Mucosa of descending colon (tissue), 1 donor: ENCODE results near the gene APOC3.

- PRO-cap: no peak
Measured at GRCh38 chr11:114064991-114065699, 5.6 kb downstream of the ZBTB16 start.

DNA sequence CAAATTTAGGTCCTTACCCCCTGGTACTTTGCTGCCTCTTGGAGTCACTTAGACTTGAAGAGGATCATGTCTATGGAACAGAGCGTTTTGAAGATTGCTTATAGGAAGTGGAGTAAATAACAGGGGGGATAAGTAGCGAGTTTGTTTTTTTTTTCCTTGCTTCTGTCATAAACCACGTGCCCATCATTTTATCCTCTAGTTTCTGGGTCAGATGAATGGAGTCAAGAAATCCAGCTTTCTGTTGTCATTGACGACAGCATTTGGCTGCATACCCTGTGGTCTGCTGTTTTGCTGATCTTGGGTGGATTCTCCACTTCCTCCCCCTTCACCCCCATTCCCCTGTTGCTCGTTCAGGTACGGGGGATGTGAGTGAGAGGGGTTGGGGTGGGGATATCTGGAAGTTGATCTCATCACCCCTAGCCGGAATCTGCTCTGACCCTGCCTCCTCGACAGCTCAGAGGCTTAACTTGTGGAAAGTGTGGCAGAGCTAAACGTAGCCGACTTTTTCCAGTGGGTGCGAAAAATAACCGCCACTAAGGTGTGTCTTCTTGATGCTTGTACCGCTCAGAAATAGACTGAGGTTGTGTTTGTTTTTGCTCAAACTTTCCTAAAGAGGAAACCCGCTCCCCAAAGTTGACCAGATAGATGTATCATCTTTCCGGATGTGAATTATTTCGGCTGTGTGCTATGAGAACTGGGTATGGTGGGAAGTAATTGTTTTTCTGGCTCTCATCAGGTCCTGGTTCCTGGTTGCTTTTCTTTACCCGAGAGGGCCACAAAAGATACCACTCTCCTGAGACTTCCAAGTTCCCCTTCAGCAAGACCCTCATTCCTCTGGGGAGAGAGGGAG, 6.5 kb downstream of the ZBTB16 start:
- PRO-cap: no peak

- PRO-cap: no peak
Measured at GRCh38 chr11:114088867-114089342, 29.4 kb downstream of the ZBTB16 start.

DNA sequence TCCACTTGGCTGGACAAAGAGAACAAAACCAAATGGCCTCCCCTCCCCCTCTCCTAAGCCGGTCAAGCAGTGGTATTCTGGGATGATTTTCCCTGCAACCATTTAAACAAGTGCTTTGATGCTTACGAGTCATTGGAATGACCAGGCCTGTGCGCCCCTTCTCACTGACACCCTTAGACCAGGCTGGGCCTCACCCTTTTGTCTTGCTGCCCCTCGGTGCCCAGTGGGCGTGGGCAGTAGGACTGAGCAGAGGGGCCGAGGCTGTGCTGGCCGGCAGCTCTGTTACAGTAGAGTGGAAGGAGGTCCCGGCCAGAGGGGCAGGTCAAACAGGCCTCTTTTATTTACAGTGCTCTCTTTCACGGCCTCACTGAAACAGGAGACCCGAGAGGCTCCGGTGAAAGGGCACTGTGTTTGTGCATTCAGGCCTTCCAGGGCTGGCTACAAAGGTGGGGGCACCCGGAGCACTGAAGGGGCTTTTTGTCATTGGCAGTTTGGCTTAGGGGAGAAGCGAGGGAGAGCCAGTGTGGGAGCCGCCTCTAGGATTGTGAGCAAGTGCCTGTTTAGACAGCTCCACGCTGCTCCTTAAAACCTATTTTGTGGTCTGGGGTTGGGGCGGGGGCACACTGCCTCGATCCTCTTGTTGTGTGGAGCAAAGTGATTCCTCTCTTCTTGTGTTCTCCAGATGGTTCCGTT, 32.4 kb downstream of the ZBTB16 start:
- PRO-cap: no peak

DNA sequence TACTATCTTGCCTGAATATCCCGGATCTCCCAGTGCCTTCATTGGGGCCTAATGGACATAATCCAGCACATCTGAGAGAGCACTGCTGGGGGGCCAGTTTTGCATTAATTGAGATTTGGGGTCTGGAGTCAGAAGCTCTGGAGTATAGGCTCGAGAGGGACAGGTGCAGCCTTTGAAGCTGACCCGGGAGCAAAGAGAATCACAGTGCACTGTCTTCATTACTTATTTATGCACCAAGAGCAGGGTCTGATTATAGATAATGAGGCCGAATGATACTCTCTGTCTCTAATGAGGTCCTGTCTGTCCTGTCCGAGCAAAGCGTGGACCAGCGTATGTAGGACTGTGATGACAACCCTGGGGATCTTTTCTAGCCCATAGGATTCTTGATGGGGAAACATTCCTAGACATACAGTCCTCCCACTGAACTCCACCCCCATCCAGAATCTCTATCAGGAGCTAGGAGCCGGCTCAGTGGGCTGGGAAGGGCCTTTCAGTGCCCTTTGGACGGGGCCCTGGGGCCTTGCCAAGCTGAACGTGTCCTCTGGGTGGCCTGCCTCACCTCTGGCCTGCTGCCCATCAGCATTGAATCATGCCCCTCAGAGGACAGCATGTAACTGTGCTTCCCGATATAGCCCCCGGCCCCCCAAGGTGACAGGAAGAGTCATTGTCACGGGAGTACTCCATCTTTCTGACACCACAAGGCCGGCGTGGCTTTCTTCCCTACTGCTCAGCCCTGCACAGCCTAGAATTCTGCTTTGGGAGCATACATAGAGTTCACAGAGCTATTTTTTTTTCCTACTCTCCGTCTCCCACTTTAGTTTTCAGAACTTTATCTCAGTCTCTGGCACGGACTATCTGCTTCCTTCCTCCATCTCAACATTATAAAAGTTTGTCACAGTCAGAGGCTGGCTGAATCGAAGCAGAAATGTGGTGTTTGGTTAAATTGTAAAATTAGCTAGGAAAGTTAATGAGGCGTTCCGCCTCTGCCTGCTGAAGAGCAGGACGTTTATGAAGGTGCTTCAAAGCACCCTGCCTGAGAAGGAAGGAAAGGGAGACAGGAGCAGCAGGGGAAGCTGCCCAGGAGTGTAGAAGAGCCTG, 111.8 kb downstream of the ZBTB16 start:
- PRO-cap: no peak

DNA sequence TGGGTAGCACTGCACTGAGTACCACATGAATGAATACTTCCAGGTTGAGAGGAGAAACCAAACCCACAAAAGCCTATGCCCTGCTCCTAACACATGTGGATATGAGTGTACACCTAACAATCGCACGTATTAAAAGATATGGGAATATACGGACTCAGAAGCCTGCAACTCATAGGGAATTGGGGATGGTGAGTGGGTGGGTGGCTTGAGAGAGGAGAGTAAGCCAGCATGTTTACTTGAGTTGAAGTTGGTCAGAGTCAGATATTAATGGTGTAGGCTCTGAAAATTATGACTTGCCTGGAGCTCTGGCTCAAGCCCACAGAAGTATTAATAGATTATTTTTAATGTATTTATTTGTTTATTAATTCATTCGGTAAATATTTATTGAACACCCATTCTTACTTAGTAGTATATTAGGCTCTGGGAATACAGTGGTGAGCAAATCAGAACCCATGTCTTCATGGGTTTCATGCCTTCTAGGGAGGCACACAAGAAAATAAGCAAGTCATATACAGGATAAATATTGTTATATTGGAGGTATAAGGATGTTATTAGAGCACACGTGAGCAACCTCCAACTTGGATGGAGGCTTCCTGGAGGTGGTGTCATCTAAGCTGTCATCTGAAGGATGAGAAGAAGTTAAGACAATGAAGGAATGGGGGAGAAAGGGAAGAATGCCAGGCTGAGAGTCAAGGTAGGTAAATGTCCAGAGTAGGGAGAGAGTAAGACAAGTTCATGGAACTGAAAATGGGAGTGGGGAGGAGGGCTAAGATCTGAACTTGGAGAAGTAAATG, 72.8 kb upstream of the NNMT start:
- PRO-cap: no peak

DNA sequence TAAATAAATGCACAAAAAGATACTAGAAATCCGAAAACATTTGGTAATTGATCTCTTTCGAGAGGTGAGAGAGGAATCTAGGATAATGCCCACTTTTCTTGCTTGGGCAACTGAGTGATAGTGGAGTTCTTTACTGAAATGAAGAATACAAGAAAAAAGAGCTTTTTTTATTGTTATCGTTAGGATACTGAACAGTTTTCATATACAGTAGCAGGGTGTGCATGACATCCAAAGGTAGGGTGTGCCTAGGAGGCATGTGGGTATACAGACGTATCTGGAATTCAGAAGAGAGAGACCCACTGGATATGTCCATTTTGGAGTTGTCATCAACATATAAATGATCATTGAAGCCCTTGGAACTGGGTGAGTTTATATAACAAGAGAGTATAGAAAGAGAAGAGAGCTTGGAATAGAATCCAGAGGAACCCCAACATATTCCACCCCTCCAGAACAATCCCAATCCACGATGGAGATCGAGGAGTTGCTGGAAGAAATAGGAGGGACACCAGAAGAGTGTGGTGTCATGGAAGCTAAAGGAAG, 71.9 kb upstream of the NNMT start:
- PRO-cap: no peak

- PRO-cap: no peak
Measured at GRCh38 chr11:114252450-114253404, 43.5 kb upstream of the NNMT start.

- PRO-cap: no peak
Measured at GRCh38 chr11:114258648-114259852, 37.1 kb upstream of the NNMT start.

- PRO-cap: no peak
Measured at GRCh38 chr11:114315567-114316576, 19.7 kb downstream of the NNMT start.

DNA sequence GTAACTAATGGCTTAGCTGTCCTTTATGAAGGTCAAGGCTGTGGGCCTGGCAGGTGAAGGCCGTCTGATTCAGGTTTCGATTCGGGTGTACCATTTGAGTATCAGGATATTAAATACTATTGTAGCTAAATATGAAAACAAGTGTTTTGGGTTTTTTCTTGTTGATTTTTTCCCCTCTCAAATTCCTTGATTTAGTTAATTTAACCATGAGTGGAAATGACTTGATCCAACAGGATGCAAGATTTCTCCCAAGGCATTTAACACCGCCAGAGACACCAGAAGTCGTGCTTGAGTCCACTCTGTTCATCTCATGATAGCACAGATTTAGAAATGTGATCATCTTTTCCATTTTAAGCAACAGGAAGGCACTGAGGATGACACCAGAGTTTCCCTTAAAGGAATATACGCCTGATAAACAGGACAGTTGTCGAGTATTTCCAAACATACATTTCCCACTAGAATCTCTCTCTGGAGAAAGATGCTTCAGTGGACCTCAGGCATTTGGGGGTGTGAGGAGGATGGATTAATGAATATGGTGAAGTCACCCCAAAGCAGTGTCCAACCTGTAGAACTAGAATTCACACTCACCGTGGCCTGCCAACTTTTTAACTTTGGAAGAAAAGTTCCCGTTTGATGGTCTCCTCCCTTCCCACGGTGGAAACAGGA, 318.7 kb downstream of the CADM1 start:
- PRO-cap: no peak

GRCh38 chr11:115523934-115524333, 19.7 kb upstream of the CADM1 start:
- PRO-cap: no peak

- PRO-cap: no peak
Measured at GRCh38 chr11:116660927-116661476, 111.8 kb downstream of the BUD13 start.

- PRO-cap: no peak
Measured at GRCh38 chr11:116816278-116816686, 6.8 kb downstream of the APOA4 start.

DNA sequence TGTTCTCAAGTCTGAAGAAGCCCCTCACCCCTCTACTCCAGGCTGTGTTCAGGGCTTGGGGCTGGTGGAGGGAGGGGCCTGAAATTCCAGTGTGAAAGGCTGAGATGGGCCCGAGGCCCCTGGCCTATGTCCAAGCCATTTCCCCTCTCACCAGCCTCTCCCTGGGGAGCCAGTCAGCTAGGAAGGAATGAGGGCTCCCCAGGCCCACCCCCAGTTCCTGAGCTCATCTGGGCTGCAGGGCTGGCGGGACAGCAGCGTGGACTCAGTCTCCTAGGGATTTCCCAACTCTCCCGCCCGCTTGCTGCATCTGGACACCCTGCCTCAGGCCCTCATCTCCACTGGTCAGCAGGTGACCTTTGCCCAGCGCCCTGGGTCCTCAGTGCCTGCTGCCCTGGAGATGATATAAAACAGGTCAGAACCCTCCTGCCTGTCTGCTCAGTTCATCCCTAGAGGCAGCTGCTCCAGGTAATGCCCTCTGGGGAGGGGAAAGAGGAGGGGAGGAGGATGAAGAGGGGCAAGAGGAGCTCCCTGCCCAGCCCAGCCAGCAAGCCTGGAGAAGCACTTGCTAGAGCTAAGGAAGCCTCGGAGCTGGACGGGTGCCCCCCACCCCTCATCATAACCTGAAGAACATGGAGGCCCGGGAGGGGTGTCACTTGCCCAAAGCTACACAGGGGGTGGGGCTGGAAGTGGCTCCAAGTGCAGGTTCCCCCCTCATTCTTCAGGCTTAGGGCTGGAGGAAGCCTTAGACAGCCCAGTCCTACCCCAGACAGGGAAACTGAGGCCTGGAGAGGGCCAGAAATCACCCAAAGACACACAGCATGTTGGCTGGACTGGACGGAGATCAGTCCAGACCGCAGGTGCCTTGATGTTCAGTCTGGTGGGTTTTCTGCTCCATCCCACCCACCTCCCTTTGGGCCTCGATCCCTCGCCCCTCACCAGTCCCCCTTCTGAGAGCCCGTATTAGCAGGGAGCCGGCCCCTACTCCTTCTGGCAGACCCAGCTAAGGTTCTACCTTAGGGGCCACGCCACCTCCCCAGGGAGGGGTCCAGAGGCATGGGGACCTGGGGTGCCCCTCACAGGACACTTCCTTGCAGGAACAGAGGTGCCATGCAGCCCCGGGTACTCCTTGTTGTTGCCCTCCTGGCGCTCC, at the start of gene APOC3:
Gene APOC3, plus strand, starts transcription at position 432 of the 1,150 bp plus-strand sequence.
- PRO-cap: no peak

DNA sequence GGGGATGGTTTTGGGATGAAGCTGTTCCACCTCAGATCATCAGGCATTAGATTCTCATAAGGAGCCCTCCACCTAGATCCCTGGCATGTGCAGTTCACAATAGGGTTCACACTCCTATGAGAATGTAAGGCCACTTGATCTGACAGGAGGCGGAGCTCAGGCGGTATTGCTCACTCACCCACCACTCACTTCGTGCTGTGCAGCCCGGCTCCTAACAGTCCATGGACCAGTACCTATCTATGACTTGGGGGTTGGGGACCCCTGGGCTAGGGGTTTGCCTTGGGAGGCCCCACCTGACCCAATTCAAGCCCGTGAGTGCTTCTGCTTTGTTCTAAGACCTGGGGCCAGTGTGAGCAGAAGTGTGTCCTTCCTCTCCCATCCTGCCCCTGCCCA, 2.1 kb downstream of the APOC3 start:
- PRO-cap: no peak

GRCh38 chr11:116853272-116854317, 16.2 kb upstream of the APOA1 start:
- PRO-cap: unidirectional peak, minus-strand start at chr11:116853645

GRCh38 chr11:116933594-116934651, 96.5 kb upstream of the APOA1 start:
- PRO-cap: no peak

- PRO-cap: no peak
Measured at GRCh38 chr11:116977144-116977367, 121.2 kb downstream of the SIK3 start.

- PRO-cap: no peak
Measured at GRCh38 chr11:117071029-117071887, 27.0 kb downstream of the SIK3 start.